Measurements from ENCODE around the genes NUP35, FAM171B and COL5A2.

- PRO-cap = no peak
These were observed 354 bp upstream of the ITPRID2 start for GRCh38 chr2:181891222-181891529.

DNA sequence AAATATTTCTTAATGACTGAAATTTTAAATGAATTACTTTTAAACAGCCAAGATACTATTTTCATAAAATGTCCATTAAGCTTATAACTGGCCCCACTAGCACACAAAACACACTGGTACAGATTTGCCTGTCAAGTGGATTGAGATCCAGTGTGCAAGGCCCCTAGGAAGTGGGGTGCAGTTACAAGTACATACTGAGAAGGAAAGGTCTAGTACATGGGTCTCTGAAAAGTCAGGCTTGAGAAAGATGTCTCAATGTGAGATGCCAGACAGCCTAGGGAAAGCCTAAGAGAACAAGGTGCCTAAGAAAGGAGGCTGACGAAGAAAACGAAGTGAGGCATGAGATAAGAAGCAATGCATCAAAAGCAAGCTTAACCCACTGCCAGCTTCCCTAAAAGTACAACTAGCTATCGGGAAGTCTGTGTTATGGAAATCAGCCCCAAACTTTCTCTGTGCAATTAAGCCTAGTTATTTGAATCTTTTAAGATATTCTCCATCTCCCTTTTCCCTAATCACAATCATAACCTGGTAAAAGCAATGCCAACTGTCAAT lies 2.5 kb downstream of the PDE1A start:
- PRO-cap = no peak

DNA sequence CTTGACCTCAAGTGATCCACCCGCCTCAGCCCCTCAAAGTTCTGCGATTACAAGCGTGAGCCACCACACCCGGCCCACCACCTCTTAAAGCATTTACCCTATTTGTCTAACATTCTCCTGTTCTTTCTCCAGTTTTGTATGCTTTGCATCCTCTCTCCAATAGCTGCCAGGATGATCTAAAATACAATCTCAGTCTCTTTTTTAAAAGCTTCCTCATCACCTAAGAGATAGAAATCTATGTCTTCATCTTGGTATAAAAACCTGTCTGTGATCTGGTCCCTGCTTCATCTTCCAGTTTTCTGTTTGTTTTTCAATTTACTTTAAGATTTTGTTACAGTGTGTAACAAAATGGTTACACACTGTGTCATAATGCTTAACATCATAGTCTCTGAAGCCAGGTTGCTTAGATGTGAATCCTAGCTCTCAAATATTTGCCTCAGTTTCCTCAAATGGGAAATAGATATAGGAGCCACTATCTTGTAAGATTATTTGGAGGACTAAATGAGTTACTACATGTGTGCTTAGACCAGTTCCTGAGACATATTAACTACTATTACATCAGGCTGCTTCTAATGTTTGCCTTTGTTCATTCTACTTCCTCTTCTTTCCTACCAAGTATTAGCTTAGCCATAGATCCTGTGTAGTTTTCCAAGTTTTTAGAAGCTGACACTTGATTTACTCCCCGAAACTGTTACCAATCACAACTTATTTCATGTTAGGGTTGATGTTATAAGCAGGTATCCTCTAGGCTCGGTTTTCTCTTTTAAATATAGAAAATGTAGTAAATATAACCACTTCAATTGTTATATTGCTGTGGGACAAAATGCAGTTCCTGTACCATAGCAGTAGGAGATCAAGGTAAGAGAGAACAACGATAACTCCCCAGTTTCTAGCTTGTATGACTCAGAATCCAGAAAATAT lies 1.0 kb upstream of the DNAJC10 start:
- PRO-cap = no peak

DNA sequence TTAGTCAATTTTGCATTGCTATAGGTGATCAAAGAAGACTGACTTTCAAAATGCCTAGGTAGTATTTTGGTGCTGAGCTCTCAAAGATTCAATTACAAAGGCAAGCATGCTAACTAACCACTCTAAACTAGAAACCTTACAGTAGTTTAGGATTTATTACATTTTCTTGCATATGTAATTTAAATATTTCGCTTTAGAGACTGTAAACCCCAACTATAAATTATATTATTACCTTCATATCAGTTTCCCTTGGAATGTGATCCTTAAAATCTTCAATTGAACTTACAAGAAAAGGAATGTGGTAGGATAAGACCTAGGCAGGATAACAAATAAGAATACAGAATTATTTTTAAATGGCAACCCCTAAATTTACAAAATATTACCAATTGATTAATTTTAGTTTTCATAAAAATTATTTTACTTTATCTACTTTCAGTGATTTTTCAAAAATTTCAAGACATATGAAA lies 68.1 kb upstream of the FRZB start:
- PRO-cap = no peak

- PRO-cap = bidirectional peak, plus-strand start at chr2:183124443, minus-strand start at chr2:183124255; bidirectional peak, plus-strand start at chr2:183124602, minus-strand start at chr2:183124675; bidirectional peak, plus-strand start at chr2:183124951, minus-strand start at chr2:183124806
These were observed at the start of gene NUP35 for GRCh38 chr2:183124095-183125358. NUP35 (plus strand) TSS chr2:183124443.

DNA sequence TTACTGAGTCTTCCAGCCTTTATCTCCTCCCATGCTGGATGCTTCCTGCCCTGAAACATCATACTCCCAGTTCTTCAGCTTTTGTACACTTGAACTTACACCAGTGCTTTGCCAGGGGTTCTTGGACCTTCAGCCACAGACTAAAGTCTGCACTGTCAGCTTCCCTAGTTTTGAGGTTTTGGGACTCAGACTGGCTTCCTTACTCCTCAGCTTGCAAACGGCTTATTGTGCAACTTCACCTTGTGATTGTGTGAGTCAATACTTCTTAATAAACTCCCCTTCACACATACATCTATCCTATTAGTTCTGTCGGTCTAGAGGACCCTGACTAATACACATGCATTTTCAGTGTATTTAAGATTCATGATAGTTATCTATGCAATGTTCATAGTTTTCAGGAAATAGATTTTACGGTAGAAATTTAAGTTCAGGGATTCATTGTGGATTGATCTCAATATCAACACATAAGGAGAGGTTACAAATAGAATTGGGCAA lies 35.8 kb upstream of the ZNF804A start:
- PRO-cap = no peak

DNA sequence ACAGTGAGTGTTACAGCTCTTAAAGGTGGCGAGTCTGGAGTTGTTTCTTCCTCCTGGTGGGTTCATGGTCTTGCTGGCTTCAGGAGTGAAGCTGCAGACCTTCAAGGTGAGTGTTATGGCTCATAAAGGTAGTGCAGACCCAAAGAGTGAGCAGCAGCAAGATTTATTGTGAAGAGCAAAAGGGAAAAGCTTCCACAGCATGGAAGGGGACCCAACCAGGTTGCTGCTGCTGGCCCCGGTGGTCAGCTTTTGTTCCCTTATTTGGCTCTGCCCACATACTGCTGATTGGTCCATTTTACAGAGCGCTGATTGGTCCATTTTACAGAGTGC lies 374.4 kb downstream of the ZNF804A start:
- PRO-cap = no peak

- PRO-cap = no peak
These were observed 306.3 kb upstream of the ZC3H15 start for GRCh38 chr2:186179469-186180391.

- PRO-cap = no peak
These were observed 79.4 kb upstream of the ZC3H15 start for GRCh38 chr2:186406663-186407064.

DNA sequence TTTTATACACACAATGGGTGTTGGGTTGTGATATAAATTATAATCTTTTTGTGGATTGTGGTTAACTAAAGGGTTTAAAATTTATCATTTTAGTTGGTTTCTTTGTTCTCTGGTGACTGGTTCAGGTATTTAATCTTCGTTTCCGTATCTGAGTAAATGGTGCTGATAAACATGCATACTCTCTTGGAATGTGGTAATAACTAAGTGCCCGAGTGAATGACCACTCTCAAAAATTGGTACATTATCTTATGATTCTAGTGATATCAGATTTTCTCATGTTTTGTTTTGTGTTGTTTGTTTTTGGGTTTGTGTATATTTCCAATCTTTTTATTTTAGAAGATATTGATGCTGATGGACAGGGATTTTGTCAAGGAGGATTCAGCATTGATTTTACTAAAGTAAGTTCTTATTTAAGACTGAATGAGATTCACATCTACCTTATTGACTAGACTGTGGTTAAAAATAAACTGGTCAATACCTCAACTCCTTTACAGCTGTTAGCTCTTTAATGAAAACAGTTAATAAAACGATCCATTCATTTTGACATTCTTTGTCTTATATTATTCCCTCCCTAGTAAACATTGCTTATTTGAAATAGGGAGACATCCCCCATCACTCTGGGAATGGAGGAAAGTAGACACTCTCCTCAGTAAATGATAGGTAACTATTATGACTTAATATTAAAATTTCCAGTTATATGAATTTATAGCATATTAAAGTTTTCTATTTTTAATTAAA lies 40.8 kb downstream of the ITGAV start:
- PRO-cap = no peak

DNA sequence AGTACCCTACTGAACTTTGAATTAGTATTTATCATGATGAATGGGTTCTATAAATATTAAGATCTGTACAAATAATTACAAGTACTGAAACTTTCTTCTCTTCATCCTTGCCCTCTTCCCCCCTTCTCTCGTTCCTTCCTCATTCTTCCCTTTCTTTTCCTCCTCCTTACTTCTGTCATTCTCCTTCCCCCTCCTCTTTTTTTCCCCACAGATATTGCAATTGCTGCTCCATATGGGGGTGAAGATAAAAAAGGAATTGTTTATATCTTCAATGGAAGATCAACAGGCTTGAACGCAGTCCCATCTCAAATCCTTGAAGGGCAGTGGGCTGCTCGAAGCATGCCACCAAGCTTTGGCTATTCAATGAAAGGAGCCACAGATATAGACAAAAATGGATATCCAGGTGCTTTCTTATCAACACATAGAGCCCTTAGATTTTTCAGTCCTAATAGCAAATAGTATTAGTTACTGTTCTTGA lies 47.3 kb upstream of the FAM171B start:
- PRO-cap = no peak

DNA sequence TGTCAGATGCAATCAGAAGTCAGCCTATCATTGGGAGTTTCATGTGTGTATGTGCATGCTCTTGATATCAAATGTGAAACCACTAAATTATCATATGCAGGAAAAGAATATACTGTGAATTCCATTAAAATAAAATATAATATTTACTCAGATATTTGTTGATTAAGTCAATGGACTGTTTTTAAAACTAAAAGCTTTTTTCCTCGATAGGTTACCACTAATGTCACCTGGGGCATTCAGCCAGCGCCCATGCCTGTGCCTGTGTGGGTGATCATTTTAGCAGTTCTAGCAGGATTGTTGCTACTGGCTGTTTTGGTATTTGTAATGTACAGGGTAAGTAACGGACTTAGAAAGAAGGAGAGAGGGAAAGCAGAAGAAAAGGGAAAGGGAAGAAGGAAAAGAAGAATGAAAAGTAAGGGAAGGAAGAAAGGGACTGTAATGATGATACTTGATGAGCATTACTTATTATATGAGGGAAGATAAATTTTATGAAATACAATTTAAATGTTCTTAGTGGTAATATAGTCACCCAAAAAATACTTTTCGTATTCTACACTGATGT lies 17.2 kb upstream of the FAM171B start:
- PRO-cap = no peak

GRCh38 chr2:186693630-186694776 lies at the start of gene FAM171B:
FAM171B (plus strand) TSS chr2:186694060.
- PRO-cap = bidirectional peak, plus-strand start at chr2:186694062, minus-strand start at chr2:186693924; bidirectional peak, plus-strand start at chr2:186694237, minus-strand start at chr2:186694275; bidirectional peak, plus-strand start at chr2:186694855, minus-strand start at chr2:186694552

DNA sequence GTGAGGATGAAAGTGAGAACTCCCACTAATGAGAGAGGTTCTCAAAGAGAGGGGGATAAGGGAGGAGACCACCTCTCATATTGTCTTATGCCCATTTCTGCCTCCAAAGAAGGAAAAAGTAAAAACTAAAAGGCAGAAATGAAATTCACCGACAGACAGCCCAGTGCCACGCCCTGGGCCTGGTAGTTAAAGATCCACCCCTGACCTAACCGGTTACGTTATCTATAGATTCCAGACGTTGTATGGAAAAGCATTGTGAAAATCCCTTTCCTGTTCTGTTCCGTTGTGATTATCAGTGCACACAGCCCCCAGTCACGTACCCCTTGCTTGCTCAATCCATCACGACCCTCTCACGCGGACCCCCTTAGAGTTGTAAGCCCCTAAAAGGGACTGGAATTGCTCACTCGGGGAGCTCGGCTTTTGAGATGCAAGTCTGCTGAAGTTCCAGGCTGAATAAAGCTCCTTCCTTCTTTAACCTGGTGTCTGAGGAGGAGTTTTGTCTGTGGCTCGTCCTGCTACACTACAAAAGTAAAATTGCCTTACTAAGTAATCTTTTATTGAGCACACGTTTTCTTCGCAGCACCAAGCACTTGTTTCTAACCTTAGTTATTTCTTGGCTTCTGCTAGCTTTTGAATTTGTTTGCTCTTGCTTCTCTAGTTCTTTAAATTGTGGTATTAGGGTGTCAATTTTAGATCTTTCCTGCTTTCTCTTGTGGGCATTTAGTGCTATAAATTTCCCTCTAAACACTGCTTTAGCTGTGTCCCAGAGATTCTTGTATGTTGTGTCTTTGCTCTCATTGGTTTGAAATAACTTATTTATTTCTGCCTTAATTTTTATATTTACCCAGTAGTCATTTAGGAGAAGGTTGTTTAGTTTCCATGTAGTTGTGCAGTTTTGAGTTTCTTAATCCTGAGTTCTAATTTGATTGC lies 37.4 kb downstream of the TFPI start:
- PRO-cap = no peak

GRCh38 chr2:187532469-187533365 lies 21.5 kb downstream of the TFPI start:
- PRO-cap = no peak

DNA sequence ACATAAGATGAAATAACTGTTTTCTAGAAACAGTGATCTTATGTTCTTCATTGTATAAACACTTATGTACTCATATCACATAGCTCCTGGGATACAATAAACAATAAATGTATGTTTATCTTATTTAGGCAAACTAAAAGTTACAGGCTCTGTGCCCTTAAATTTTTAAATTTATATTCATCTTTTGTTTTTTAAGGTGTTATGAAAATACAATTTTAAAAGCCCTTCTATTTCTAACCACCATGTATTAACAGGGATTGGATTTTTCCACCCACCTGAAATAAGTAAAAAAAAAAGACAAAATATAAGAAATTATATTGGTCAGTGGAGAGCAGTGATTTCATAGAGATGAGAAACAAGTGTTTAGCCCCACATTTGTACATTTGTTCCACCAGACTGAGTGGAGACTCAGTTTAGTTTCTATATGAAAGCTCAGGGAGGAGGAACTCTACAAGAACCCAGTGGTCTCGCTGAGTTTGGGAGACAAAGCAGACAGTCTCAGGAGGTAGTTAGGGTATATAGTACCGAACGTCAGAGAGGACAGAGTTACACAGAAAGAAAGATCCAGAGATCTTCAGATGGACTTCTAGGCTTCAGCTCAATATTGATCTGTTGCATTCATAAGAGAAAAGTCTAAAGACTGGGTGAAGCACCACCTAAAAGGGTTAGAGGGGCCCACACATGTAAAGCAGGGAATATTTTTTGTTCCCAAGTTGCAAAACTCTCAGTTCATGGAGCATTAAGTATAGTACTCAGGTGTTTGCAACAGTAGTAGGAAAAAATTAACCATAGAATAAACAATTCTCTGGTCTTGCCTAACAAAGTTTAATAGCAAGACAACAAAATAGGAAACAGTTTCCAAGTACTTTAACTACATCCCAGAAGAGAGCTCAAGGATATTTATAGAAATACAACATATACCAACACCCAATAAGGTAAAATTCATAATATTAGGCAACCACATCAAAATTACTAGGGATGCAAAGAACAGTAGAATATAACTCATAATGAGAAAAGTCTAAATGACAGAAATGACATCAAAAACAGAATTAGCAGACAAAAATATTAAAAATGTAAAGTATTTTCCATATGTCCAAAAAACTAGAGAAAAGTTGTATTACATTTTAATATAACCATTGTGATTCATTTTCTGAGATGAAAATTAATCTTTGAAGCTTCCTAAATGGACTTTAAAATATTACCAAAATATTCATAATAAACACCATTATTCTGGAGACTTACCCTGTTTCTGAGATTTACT lies 4.2 kb downstream of the TFPI start:
- PRO-cap = no peak

GRCh38 chr2:188969201-188969647 lies 4.9 kb upstream of the COL3A1 start:
- PRO-cap = no peak

DNA sequence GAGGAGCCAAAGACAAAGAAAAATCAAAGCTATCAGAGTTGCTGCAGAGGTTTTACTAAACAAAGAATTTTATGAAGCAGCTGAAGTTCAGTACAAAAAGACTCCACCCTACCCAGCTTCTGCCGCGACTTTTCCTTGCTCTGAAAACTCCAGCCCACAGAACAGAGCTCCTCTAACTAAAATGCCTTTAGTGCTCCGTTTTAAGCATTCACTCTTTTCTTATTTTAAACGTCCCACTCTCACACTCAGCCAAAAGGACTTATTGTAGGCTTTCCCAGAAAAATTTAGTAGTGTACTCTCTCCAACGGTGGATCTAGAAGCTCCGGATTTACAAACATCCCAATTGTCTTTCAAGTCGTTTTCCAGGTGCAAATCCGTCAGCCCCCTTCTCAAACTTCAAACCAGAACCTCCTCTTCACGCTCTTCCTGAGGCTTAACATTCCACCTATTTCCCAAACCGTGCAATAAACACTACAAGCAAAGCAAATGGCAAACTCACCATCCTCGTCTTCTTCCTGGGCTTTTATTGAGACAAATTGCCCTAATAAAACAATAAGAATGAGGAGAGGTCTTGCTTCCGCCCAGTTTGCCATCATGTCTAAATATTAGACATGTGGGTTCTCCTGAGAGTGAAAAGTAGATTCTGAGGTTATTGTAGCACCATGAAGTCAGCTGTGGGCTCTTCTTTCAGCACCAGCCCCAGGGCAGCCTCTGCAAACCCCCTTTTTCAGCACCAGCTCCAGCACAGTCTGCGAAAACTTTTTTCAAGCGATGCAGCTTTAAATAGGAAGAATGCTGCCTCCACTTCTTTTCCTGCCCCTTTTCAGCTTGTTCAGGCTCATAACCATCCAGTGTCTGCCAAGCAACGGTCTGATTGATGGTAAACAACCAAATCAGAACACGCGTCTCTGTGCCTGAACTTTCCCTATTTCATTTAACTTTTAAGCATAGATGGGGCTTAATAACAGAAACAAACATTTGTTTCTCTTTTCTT lies at the start of gene COL5A2:
Gene COL5A2, minus strand, starts transcription at position 753 of the 994 bp plus-strand sequence.
- PRO-cap = bidirectional peak, plus-strand start at position 841 of the sequence, minus-strand start at position 753 of the sequence

DNA sequence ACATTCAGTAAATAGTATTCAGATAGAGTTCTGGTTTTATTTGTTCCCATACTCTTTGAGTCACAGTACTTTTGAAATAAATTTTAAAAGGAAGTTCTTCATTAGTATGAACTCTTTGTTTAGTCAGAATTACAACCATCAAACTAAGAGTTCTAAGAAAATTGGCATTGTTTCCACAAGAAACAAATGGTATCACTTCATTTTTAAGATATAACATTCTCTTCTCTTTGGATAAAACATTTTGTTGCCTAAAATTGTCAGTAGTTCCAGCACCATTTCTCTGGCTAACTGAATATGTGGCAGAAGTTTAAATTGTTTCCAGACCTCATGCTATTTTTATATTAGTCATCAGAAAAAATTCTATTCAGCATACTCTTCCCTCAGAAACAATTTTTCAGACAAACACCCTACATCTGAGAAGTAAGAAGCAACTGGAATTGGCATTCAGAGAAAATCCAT lies 88.5 kb upstream of the COL5A2 start:
- PRO-cap = no peak

GRCh38 chr2:189483486-189483969 lies 42.3 kb downstream of the WDR75 start:
- PRO-cap = no peak